HT-29 (cell line): ENCODE measurements around a stretch of chr11.

GRCh38 chr11:126405290-126406370 lies 50.1 kb downstream of the ST3GAL4 start:
- RAMPAGE, long total RNA: no peak

DNA sequence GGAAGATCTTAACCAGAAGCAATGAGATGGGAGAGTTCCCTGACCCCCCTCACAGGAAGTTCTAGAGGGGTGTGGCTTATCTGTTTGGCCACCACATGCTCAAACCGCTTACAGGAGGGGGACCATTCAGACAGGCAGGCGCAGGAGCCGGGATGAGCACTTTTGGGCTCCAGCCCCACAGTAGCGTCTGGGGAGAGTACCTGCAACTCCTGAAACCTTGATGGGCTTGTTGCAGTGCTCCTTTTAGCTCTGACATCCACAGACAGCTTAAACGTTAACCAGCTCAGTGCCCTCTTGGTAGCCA lies 326.4 kb downstream of the ETS1 start:
- RAMPAGE, long total RNA: no peak

DNA sequence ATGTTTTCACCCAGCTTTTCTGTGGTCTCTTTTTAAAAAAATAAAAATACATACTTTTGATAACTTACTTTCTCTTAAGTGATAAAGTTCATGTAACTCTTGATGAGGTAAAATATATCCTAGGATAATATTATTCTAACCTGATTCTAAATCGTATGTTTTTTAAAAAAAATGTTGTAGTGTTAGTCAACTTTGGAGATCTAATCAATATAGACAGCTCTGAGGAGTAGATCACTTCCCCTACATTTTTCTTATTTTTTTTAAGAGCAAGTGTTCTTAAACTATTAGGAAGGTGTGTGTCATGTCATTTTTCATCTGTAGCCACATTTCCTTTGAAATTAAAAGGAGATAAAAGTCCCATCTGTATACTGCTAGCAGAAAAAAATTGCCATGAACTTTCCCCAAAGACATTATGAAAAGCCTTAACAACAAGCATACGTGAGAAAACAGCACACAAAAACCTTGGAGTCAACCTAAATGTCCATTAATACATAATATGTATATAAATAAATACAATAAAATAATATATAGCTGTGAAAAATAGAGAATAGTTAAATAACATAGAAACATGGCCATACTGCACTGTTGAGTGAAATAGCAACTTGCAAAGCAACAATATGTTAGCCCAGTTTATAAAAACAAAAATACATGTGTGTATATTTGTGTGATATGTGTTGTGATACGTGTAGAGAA lies 286.6 kb downstream of the ETS1 start:
- RAMPAGE, long total RNA: no peak

DNA sequence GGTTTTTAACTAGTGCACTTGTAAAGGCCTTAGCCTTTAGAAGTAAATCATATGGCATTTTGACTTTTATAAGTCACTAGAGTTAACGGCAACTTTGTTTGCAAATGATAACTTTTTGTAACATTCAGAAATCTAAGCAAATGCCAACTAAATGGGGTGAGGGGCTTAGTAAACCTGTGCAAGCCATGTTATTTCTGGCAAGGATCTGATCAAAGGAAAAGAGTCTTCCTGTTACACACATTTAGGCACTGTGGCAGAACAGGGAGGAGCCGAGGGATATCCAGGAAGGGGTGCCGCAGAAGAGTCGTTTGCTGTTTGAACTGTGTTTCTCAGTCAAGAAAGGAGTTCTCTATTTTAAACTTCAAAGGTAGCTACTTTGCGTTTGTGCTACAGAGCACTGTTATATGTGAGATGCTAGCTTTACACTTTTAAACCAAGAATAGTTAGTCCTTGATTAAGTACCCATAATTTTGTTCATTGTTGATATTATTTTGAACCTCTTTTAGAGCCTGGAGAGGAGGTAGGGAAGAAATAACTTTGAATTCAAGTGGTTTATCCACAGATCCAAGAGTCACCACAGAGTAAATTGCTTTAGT lies 175.5 kb downstream of the ETS1 start:
- RAMPAGE, long total RNA: no peak

DNA sequence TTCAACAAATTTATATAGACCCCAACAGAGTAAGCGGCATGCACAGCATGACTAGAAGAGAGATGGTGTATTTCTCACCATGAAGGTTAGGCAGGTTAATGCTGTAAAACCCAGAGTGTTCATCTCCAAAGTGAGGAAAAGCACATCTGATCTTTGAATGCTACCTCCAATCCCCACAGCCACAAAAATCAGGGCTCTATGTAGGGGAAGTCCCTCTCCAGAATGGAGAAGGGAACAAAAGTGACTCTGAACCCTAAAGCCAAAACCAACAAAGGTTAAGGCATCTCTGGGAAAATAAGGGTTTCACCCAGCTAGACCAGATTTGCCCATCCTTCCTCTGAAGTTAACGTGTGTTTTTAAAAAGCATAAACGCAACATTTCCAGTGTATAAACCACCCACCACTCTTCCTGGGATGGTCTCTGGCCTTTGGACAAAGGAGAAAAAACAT lies 128.1 kb downstream of the ETS1 start:
- RAMPAGE, long total RNA: no peak

DNA sequence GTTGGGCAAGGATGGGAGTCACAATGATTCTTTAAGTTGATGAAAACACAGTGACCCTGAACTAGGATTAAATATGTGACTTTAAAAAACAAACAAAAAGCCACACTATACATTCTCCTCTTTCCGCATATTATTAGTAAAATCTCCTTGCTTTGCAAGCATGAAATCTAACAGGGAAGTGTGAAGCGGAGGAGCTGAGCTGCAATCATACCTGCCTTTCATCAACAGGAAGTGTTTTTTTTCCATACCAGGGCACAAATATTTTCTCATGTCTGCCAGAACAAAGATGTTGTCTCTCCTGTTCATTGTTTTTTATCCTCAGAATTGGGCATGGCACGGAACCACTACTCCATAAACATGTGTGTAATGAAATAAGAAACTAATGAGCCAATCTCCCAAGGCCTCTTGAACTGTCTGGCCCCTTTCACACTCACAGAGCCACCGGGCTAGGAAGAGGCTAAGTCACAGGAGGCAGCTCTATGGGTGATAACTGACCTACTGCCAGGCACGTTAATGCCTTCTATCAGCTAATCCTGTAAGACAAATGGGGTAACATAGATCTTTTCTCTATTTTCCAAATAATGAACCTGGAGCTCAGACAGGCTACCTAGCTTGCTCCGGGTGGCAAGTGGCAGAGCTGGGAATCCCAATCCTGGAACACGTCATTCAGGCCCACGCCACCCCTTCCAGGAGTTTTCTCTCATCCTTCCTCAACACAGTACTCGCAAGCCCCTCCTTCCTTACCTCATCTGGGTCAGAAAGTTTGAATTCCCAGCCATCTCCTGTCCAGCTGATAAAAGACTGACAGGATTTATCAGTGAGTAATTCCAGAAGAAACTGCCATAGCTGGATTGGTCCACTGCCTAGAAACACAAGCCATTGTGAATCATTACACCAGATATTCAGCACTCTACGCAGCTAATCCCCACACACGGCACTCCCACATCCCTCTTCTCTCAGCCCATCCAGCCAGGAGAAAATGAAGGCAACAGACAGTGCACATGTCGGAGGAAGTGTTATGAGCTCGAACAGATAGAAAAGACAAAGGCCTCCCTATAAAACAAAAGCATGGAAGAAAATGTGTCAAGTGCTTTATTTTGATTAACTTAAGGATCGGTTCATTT lies 124.2 kb downstream of the ETS1 start:
- RAMPAGE, long total RNA: no peak

GRCh38 chr11:128470062-128470515 lies 117.3 kb downstream of the ETS1 start:
- RAMPAGE, long total RNA: no peak

DNA sequence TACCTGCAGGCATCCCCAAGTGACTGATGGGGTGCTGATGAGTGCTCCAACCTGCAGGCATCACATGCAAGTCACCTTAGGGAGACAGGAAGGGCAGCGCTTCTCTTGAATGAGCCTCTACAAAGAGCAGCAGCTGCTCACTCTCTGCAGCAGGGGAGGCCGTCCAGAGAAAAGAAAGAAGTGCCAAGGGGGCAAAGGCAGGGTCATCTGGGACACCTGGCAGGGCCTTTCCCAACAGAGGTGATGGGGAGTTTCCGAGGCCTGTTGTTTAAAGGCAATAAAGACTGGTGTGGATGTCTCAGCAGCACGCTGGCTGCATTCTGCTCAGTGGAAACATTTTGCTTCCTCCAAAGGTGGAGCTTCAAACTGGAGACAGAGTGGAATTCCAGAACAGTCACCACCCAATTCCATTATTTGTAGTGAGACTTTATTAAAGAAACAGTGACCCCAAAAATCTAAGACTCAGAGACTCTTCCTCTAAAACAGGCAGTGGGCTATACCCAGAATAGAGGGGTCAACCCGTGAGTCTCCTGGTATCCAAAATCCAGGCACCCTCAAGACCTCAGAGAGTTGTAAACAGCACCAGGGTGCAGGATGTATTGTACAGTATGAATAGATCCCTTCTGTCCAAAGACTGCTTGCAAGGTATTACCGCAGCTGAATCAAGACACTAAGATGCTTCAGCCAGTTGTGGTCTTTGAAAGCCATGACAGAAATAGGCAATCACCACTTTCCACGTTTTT lies 113.6 kb downstream of the ETS1 start:
- RAMPAGE, long total RNA: no peak

DNA sequence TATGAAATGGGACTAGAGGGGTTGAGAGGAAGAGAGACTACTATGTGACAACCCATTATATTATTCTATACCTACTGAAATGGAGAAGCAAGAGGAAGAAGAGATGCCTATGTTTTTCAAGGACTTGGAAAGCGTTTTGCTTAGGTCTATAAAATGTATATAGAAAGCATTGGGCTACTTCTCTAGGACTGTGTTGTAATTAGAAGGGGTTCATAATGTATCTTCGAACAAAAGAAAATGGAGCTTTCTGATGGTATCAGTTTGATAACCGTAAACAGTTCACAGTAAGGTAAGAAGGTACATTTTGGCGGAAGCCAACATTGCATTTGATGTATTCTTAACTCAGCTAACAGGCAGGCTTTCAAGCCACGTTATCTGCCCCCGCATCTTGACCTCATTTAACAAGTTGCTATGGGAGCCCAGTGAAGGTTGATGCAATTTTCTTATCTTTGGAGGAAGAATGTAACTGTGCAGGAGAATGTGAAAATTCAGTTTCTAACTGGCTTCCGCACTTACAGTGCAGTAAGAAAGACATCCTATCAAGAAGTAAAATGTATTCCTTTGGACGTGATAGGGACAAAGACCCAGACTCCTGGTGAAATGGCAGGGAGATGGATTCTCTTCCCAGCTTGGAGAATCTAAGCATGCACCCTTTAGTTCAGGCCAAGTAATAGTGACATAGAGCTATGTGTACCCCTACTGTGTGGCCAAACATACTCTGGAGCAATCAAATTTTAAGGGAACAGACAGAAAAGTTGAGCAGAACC lies 110.6 kb downstream of the ETS1 start:
- RAMPAGE, long total RNA: no peak

DNA sequence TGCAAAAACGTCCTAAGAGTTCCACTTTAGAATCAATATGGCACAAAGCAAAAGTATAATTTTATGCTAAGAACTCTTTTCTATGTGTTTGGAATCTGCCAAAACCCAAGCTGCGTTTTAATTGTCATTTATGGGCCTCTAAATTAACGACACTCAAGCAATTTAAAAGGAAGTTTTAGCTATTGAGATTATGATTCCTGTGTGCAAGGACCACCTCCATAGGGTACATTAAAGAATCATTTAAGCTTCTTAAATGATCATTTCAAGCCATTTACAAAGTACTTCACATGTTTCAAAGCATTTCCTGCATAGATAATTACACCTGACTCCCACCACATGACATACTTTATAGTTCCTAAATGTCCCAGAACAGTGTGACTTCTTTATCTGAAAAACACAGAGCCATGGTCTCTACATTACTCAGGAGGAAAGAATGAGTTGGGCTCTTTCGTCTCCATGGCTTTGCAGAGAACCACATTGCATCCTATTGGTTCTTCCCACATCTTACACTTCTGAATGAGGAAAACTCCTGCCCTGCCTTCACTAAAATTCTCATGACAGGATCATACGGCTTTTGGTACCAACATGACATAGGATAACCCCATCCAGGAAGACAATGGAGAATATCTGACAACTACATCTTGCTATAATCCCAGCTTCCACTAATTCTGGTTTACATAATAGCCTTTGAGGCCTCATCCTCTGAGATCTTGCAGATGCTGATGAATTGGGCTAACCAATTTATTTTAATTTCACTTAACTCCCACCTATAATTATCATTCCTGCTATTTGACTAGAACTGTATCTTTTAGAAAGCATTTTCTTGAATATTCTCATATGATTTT lies 88.6 kb downstream of the ETS1 start:
- RAMPAGE, long total RNA: no peak

DNA sequence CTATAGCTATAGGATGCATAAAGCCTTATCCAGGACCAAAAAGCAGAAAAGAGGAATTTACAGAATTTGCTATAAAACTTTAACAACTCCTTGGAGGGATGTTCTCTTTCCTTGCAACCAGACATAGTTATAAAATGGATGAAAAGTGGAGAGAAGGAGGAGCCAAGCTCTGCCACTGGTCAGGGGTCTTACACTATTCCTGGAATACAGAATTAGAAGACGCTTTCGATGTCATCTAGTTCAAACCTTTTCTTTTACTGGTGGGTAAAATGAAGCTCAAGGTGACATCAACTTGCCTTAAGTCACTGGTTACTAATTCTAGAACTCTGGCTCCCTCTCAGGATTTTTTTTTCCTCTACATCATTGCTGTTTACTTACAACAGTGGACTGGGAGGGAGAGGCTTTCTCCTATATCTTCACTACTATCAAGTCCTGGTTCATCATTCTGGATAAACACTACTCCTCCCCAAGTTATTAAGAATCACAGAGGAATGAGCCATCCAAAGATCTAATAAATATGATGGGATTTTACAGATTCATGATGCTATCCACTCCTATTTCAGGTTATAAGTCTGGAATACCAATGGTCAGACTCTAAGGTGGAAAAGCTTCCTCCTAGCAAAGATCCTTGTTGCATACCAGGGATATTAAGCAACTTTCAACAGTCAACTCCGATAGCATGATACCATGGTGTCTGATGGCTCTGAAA lies 82.9 kb downstream of the ETS1 start:
- RAMPAGE, long total RNA: no peak

GRCh38 chr11:128565060-128565392 lies 22.3 kb downstream of the ETS1 start:
- RAMPAGE, long total RNA: no peak

- RAMPAGE, long total RNA: no peak
Measured at GRCh38 chr11:128624218-128625386, 37.2 kb upstream of the ETS1 start.

DNA sequence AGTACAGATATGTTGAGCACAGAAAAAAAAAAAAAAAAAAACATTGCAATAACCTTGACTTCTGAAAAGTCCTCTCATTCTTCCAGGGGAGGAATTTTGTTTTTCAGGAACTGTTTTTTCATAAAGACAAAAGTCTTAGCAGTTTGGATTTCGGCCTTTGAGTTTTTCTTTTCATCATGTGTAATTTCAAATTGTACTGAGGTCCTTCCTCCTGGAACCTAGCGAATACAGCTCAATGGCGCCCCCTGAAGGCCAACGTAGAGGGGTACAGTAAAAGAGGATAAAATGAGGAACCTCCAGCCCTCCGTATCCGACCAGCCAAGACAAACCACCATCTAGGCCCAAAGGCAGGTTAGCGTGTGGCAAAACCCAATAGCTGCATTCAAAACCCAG lies 43.0 kb upstream of the ETS1 start:
- RAMPAGE, long total RNA: no peak

- RAMPAGE, long total RNA: no peak
Measured at GRCh38 chr11:128707519-128707718, 13.5 kb downstream of the FLI1 start.

DNA sequence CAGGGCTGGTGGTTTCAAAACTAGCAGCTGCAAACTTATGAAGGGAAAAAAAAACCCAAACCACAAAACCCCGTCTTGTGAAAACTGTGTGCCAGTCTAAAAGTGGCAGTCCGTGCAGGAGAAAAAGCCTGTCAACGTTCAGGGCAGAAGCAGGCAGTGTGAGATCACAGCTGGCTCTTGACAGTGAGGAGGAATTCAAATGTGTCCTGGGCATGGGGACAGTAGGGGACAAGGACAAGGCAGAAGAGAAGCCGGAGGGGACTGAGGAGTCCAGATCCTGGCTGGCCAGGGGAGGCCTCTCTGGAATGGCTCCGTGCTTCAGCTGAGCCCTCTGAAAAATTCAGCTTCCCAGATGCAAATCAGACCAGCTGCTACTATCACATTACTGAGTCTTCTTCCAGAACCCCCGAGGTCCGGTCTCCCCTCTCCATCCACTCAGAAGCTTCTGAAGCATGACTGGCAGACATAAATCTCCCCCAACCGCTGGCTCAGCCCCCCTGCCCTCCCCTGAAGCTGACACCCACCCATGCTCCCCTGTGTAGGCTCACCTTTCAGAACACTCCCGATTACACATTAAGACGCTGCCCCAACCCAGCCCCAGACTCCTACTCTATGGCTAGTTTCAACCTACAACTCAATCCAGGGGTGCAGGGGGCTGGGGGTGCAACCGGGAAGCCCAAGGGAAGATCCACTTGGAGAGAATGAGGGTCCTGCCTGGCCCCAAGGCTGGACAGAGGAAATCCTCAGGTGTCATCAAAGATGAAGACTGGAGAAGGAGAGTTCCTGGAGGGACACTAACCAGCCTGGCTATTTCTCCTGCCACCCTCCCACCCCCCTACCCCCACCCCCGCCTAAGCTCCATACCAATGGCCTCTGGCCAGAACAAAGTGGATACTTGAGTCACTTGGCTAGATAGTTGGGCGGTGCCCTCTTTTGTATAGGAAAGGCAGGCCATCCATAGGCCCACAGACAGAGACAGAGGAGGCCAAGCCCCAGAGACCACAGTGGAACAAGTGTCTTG lies 32.1 kb downstream of the FLI1 start:
- RAMPAGE, long total RNA: no peak

DNA sequence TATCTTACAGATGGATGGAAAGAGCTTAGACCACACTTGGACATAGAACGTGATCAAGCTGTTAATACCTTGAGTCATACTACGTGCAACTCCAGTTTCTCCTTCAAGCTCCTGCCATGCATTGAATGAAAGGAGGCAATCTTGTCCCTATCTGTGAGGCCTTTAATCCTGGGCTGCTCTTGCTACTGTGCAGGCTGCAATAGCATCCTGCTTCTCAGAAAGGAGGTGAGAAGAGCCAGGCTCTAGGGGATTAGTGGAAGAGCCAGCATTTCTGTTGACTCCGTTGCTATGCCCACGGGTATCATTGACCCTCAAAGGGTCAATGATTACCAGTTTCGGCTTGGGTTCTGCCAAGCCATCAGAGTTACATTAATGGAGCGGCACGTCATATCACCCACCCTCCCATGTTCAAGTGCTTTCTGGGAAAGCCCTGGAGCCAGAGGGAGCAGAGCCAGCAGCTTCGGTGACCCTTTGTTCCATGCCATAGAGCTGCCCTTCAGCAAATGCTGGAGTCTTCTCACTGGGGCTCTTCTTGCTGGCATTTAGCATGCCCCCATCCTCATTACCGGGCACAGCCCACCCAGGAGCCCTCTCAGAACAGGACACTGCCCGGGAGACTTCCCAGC lies 14.8 kb downstream of the KCNJ1 start:
- RAMPAGE, long total RNA: no peak

DNA sequence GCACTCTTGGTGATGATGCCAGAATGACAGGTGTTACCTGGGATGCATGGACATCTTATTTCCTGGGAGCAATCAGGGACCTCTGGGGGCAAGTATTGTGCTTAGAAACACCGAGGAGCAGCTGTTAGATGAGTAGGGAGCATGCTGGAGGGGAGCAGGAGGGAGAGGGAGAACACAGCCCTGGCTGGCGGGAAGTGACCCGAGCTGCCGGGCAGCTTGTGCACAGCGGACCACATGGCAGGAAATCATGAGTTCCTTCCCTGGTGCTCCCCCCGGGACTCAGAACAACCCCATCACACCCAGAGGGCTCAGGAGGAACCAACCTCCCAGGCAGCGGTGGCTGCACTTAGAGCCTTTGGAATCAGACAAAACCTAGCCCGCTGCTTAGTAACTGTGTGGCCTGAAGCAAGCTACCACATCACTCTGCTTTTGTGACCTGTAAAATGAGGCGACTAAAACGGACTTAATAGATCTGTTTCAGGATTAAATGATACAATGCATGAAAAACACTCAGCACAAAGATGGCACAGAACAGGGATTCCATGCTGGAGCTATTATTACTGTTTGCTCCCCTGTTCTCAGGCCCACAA lies 12.6 kb downstream of the KCNJ5 start:
- RAMPAGE, long total RNA: no peak

DNA sequence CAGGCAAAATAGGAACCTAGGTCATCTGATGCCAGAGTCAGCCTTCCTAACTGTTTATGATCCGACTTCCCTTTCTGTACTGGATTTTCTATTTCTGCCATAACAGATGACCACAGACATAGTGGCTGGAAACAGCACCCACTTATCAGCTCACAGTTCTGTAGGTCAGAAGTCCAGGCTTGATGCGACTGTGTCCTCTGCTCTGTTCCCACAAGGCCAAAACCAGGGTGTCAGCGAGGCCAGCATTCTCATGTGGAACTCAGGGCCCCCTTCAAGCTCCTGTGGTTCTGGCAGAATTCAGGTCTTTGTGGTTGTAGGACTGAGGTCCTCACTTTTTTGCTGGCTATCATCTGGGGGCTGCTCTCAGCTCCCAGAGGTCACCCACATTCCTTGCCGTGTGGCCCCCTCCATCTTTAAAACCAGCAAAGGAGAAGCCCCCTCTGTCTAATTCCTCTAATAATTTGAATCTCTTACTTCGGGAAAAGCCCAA lies 15.1 kb downstream of the KCNJ5 start:
- RAMPAGE, long total RNA: no peak

DNA sequence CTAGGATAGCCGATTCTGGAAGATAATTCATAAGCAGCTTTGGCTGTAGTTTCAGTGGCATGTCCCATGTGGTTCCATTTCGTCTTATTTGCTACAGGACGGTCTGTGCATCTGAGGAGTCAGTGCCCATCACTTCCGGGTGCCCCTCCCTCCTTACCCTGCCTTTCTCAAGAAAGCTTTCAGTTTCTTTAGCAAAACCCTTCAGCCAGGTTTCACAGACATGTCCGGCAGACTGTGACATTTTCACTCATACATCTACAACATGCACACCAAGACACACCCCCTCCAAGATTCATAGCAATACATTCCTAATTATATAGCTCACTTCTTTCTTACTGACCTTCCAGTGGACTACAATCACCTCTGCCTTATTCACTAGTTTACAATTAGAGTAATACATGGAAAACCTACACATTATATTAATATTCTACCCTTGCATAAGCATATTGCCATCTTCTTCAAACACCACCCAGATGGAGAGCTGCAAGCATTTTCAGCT lies 14.2 kb downstream of the TP53AIP1 start:
- RAMPAGE, long total RNA: no peak